Adrenal gland (tissue), 7 donors: ENCODE measurements around a stretch of chr2.

DNA sequence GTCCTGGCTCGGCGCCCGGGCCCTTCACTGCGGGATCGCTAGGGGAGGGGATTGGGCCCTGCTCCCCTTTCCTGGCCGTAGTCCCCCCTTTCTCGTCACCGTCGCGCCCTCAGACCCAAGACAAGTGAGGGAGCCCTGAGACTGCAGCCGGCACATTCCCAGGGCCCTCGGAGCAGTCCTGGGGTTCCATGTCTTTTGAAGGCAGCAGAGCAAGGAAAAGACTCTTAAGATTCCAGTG is 2.0 kb downstream of the EPAS1 start:
- PRO-cap, 3 experiments: peak in 3 of 3 experiments; most common minus-strand start position 197 of the sequence (in 3)
- RAMPAGE, long total RNA, 4 experiments: no peak in any of the 4 experiments
- RRBS: 1% methylated on average over 3 of the region's 12 CpGs

GRCh38 chr2:46305732-46306133 is 8.5 kb downstream of the EPAS1 start:
- PRO-cap, 3 experiments: no peak in any of the 3 experiments
- RAMPAGE, long total RNA, 4 experiments: no peak in any of the 4 experiments
- RRBS: no CpG with 5 or more reads among the region's 4 CpGs

GRCh38 chr2:46306134-46306792 is 9.1 kb downstream of the EPAS1 start:
- PRO-cap, 3 experiments: no peak in any of the 3 experiments
- RAMPAGE, long total RNA, 4 experiments: no peak in any of the 4 experiments
- RRBS: no CpG with 5 or more reads among the region's 3 CpGs

DNA sequence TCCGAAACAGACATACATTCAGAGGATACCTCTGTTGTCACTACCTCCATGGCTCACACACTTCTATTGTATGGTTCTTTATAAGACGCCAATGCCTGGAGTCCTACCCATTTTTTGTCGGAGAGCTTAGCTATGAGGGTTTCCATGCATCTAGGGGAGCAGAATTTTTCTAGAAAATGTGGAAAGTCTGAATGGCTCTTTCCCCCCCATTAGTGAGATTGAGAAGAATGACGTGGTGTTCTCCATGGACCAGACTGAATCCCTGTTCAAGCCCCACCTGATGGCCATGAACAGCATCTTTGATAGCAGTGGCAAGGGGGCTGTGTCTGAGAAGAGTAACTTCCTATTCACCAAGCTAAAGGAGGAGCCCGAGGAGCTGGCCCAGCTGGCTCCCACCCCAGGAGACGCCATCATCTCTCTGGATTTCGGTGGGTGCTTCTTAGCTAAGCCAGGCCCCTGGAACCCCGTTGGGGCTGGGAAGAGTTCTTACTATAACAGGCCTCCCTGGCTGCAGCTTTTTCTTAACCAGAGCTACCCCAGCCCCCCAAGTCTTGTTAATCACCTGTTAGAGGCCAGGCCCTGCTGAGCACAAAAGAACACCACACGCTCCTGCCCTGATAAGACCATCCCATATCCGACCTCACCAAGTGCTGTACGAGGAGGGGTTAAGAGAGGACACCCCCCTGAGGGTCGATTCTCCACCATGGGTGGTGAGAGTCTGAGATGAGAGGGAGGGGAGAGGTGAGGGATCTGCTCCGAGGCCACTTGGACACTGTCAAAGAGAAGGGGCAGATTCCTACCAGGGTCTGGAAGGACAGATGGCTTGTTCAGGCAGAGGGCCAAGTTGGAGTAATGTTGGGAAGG is 79.4 kb downstream of the EPAS1 start:
- PRO-cap, 3 experiments: no peak in any of the 3 experiments
- RAMPAGE, long total RNA, 4 experiments: no peak in any of the 4 experiments
- RRBS: no CpG with 5 or more reads among the region's 13 CpGs

GRCh38 chr2:46388213-46388754 is 91.1 kb downstream of the EPAS1 start:
- PRO-cap, 3 experiments: no peak in any of the 3 experiments
- RAMPAGE, long total RNA, 4 experiments: no peak in any of the 4 experiments
- RRBS: no CpG with 5 or more reads among the region's 5 CpGs

DNA sequence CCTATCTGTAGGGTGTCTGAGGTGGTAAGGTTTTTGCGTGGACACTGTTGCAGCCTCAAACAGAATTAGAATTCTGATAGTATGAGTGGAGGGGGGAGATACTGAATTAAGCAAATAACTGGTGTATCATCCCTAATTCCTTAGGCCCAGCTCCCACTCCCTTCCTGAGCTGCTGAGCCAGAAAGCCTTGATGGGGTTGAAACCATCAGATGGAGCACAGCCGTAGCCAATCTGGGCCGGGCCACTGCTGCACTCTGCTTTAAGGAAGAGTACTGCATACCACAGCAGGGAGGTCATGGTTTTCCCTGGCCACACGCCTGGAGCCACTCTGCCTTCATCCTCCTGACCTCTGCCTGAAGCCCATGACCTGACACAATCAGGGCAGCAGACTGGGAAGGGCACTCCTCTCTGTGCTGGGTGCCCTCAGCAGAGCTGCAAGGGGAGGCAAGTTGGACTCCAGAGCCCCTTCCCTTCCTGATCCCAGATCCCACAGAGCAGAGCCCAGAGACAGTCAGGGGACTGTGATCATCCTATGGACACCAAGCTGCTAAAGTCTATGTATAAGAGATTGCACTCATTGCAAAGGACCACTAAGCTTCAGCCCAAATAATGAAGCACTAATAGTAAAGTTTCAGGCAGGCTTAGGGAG is 54.3 kb upstream of the RHOQ start:
- PRO-cap, 3 experiments: no peak in any of the 3 experiments
- RAMPAGE, long total RNA, 4 experiments: no peak in any of the 4 experiments
- RRBS: no CpG with 5 or more reads among the region's 4 CpGs

- PRO-cap, 3 experiments: peak in 1 of 3 experiments; most common plus-strand start chr2:46550939 (in 1)
- RAMPAGE, long total RNA, 4 experiments: no peak in any of the 4 experiments
- RRBS: no CpG with 5 or more reads among the region's 10 CpGs
These were observed 8.3 kb upstream of the ATP6V1E2 start for GRCh38 chr2:46550425-46551241.

DNA sequence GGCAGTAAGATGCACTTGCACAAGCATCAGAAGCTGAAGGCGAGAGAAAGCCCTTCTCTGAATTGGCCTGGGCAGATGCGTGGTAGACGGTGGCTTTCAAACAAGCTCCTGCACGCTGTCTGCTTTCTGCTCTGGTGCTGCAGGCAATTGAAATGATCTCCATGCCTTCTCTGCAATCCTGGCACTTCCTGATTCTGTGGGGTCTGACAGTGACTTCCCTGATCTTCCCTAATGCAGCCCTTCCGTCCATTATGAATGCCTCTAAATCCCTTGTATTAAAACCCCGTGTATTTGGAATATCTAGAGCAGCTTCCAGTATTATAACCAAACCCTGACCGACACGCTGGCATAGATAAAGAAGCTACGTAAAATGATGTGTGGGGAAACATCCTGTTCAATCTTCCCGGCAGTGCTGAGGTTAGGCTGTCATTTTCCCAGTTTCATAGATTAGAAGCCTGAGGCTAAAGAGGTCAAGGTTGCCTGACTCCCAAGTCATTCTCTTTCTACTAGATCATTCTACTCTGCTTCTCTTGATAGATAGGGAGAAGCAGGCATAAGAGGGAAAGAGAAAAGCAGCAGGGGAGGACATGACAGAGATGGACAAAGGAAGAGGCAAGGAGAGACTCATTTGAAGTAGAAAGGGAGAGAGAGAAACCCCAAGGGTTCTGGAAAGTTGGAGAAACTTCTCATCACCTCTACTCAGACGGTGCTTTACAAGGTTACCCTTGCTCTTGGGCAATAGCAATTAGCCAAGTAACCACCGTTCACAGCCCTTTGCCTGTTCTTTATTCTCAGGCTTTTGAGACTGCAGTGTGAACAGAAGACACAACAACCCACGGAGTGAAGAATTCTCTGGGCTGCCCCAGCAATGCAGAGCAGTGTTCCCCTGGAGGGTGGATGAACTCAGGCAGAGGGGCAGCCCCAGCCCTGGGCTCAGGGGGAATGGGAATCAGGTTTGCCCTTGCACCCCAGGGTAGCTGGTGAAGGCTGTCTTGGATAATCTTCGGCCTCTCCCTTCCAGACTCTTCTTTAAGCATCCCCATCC is 69.4 kb downstream of the MCFD2 start:
- PRO-cap, 3 experiments: peak in 1 of 3 experiments; most common plus-strand start position 533 of the sequence (in 1); most common minus-strand start position 293 of the sequence (in 1)
- RAMPAGE, long total RNA, 4 experiments: no peak in any of the 4 experiments
- RRBS: no CpG with 5 or more reads among the region's 14 CpGs

- PRO-cap, 3 experiments: no peak in any of the 3 experiments
- RAMPAGE, long total RNA, 4 experiments: no peak in any of the 4 experiments
- RRBS: no CpG with 5 or more reads among the region's 4 CpGs
These were observed 66.6 kb downstream of the MCFD2 start for GRCh38 chr2:46848994-46849441.

DNA sequence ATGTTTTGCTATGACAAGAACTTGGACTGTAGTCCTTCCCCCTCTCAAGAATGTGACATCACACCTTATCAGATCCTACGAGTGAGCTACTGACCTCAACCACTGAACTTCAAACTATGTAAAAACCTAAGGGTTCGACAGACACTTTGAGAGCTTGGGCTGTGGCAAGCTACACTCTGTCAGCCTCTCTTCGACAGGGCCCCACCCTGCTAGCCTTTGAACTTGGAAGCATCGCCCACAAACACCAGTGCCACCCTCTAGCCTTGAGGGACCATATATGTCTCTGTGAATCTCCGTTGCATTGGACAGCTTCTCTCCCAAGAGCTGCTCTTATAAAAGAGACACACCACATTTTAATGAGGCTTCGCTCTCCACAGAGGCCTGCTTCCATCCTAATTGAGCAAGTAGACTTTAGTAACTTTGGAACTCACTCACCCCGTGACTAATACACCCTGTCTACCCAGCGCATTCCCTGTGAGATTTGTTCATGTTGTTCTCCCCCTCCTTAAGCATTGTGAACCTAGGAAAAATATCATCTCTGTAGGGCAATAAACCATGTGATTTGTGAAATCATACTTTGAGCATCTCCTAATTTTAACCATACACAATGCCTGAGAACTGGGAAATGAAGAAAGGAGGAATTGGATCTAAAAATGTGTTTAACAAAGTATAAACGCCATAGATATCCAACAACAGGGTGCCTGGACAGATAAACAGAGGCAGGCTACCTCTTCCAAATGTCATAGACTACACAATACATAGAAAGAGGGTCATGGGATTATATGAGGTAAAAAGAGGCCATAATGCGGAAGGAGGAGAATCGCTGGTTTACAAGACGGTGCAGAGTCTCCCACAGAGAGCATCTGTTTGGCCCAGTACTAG is 56.9 kb downstream of the MCFD2 start:
- PRO-cap, 3 experiments: no peak in any of the 3 experiments
- RAMPAGE, long total RNA, 4 experiments: no peak in any of the 4 experiments
- RRBS: no CpG with 5 or more reads among the region's 12 CpGs

- PRO-cap, 3 experiments: peak in 3 of 3 experiments; most common plus-strand start chr2:46915064 (in 1); most common minus-strand start chr2:46914970 (in 2)
- RAMPAGE, long total RNA, 4 experiments: no peak in any of the 4 experiments
- RRBS: 3% methylated on average over 12 of the region's 30 CpGs
These were observed 644 bp downstream of the MCFD2 start for GRCh38 chr2:46914707-46915616.

GRCh38 chr2:46956459-46957254 is 15.6 kb downstream of the TTC7A start:
- PRO-cap, 3 experiments: no peak in any of the 3 experiments
- RAMPAGE, long total RNA, 4 experiments: start-site peak on the plus strand in 1 of 4 experiments, at chr2:46956879-46956970 at its widest, 47 reads per replicate
- RRBS: no CpG with 5 or more reads among the region's 17 CpGs

DNA sequence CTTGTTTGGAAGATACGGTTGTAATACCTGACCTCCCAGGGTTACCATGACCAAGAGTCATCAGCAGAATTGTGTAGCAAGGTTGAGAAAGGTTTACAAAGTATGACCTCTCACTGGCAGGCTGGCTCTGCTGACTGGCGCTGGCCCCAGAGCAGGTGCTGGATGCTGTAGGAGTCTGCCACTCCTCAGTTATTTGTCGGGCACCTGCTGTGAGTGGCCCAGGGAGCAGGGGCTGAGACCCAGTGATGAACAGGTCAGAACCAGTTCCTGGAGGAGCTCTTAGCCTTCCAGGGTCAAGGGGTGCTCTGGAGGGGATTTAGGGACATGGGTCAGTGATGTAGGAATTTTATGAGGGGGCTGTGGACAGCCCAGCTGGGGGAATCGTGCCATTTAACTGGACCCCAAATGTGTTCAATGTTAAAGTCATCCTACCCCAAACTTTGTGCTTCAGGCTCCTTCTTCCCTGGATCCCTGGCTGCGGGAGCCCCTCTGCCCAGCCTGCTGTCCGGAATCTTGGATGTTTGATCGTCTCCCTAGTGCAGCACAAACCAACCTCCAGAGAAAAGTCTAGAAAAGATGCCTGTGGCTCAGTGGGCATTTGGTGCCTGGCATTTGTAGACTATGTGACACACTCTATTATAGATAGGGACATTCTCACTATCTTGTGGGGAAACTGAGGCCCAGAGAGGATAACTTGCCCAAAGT is 16.4 kb downstream of the TTC7A start:
- PRO-cap, 3 experiments: no peak in any of the 3 experiments
- RAMPAGE, long total RNA, 4 experiments: no peak in any of the 4 experiments
- RRBS: no CpG with 5 or more reads among the region's 7 CpGs

GRCh38 chr2:46978545-46979284 is 37.7 kb downstream of the TTC7A start:
- PRO-cap, 3 experiments: peak in 1 of 3 experiments; most common plus-strand start chr2:46979078 (in 1)
- RAMPAGE, long total RNA, 4 experiments: no peak in any of the 4 experiments
- RRBS: no CpG with 5 or more reads among the region's 11 CpGs

DNA sequence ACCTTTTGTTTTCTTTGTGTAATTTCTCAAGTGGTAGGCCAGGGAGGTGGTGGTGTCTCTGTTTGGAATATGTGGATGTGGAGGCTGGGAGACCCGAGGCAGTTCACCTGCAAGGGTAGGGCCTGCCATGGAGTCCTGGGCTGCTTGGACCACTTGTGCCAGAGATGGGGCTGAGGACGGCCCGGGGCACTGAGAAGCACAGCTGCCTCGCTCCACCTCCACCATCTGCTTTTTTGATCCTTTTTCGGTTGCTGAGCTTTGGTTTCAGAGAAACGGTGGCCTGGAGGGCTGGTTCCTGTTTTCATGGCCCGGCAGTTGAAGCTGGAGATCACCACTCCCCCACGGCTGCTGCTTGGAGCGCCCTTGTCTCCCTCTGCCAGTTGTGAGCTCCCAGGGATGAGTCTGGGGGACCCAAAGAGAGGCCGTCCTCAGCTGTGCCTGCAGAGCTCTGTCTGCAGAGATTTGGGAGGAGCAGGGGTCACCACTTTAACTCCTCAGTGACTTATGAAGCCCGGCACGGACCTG is 42.1 kb downstream of the TTC7A start:
- PRO-cap, 3 experiments: peak in 1 of 3 experiments; most common plus-strand start position 314 of the sequence (in 1); most common minus-strand start position 235 of the sequence (in 1)
- RAMPAGE, long total RNA, 4 experiments: no peak in any of the 4 experiments
- RRBS: no CpG with 5 or more reads among the region's 12 CpGs

DNA sequence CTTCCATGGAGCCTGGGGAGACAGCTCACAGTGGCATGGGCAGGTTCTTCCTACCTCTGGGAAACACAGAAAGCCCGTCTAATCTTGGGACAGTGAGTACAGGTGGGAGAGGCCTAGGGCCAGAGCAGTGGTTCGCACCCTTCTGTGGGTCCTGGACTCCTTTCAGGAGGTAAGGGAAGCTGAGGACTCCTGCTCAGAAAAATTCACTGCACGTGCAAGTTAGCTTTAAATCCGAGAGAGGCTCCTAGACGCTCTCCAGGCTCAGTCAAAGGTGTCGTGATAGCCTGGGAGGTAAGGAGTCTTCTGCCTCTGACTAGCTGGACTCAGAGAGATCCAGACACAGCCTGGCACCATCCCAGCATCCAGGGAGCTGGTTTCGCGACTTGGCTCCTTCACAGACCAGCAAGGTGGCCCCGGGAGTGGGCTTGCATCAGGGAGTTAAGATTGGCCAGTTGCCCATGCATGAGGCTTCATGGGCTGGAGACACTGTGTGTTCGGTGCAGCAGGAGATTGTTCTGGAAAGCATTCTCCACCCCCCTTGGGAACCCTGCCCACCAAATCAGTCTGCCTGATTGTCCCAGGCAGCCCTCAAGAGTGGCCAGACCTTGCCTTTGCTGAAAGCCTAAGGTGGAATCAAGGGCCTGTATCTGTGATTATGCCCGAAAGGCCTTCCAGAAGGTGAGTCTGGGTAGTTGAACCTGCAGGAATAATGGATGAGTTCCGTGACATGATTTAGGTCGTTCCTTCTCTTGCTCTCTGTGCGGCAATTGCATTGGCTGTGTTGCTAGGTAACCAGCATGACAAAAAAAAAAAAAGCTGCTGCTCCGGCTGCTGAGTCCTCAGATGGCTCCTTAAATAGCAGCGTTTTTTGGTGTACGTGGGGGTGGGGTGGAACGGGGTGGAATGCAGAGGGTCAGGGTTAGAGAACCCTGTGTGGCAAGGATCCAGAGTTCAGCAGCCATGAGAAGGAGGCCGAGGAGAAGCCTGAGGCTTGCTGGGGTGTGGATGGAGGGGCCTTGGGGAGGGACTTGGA is 67.4 kb downstream of the TTC7A start:
- PRO-cap, 3 experiments: no peak in any of the 3 experiments
- RAMPAGE, long total RNA, 4 experiments: start-site peak on the plus strand in 1 of 4 experiments, centred at position 588 of the sequence, 12 reads per replicate
- RRBS: no CpG with 5 or more reads among the region's 19 CpGs

GRCh38 chr2:47077596-47078064 is 77.5 kb downstream of the STPG4 start:
- PRO-cap, 3 experiments: no peak in any of the 3 experiments
- RAMPAGE, long total RNA, 4 experiments: no peak in any of the 4 experiments
- RRBS: no CpG with 5 or more reads among the region's 7 CpGs

DNA sequence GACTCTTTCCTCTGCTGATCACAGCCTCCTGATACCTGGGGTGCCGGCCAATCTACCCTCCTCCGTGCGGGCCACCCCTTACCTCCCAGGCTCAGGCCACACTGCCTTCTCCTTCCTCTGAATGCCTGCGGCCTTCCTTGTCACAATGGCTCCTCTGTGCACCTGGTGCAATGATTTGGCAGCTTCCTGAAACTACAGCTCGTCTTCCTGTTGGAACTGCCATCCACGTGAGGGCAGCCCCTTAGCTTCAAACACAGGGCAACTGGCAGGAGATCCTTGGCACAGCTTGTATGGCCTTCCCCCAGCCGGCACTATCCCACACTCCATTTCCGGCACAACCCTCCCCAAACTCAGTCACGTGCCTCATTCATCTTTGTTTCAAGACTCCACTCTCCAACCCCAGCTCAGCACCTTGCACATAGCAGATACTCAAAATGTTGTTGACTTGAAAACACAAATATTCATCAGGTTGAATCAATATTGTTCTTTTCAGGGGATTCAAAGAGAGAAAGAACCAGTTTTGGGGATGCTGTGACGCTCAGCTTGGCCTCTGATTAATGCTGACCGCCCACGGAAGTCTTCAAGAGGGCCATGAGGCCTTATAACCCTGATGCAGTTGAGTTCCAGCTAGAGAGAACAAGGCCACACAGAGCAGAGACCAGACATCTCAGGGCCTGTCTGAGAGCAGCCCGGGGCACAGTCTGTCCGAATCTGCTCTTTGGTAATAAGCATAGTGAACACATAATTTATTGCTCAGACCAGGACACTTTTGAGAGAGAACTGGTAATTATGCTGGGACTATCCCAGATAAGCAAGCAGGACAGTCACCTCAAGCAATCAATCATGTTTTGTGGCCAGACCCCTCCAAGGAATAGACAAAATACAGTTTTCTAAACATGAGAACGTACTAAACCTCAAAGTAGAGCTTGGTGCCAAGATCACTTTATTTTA is 68.8 kb downstream of the STPG4 start:
- PRO-cap, 3 experiments: peak in 2 of 3 experiments; most common plus-strand start position 630 of the sequence (in 2); most common minus-strand start position 312 of the sequence (in 1)
- RAMPAGE, long total RNA, 4 experiments: no peak in any of the 4 experiments
- RRBS: no CpG with 5 or more reads among the region's 15 CpGs

DNA sequence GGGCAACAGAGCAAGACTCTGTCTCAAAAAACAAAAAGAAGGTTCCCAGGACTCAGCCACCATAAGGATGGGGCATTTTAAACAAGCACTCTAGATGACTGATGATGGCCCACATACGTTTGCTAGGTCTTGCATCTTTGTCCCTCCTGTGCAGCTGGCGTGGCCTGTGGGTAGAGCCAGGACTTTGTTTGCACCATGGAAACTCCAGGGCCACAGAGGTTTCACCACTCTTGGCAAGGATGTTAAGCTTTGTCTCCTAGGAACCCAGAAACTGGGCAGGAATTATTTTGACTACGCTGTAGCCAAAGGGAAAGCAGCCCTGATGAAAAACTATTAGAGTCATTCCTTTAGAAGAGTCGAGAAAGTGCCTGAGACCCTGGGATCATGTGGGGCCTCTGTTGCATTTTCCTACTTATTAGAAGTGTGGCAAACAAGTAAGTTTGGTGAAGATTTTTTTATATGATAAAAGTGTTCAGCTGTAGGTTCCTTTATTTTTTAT is 54.2 kb upstream of the CALM2 start:
- PRO-cap, 3 experiments: no peak in any of the 3 experiments
- RAMPAGE, long total RNA, 4 experiments: no peak in any of the 4 experiments
- RRBS: no CpG with 5 or more reads among the region's 4 CpGs

GRCh38 chr2:47271541-47271960 is 95.2 kb upstream of the CALM2 start:
- PRO-cap, 3 experiments: no peak in any of the 3 experiments
- RAMPAGE, long total RNA, 4 experiments: no peak in any of the 4 experiments
- RRBS: no CpG with 5 or more reads among the region's 6 CpGs